Thyroid gland (tissue), 7 donors: Measurements from ENCODE around the genes PROM2 and KCNIP3.

GRCh38 chr2:95274194-95274858, at the start of gene PROM2:
PROM2 (plus strand) TSS chr2:95274449.
- PRO-cap, 2 experiments: peak in 2 of 2 experiments; most common plus-strand start chr2:95274485 (in 2); most common minus-strand start chr2:95274320 (in 1)
- RAMPAGE, long total RNA, 5 experiments: start-site peak on the plus strand in 1 of 5 experiments, at chr2:95274485-95274513 at its widest, 53 reads per replicate

DNA sequence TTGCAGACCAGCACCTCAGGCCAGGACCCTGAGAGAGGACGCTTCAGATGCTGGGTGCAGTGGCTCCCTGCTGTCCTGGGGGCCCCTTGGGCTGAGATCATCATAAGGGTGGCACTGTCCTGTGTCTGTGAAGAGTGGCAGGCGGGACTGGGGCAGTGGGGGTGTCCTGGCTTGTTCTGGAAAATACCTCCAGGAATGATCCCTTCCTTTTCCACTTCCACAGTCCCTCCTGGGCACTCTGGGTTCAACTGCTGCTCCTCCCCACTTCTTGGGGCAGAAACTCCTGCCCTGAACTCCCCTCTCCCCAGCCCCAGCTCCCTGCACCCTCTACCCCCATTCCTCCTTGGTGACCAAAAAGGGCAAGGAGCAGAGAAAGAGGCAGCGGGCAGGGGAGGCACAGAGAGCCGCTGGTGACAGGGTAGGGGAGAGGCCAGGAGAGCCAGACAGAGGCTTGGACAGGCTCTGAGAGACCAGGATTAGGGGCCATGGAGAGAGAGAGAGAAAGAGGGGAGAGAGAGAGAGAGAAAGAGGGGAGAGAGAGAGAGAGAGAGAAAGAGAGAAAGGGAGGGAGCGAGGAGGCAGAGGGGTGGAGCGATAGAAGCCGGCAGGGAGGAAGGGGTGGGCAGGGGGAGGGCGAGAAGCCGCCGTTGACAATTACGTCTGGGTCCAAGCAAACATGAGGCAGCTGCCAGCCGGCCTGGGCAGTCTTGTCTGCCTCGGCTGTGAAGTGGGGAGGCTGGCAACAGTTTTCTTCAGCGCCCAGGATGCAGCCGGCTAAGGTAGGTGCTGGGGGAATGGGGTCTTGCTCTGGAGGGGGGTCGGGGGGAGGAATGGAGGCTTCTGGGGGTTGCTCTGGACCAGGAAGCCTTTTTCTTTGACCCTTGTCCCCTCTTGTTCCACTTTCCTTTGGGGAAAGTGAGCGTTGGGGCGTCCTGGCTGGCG, at the start of gene KCNIP3:
TSS of gene KCNIP3 (plus strand) at position 673 of the 942 bp plus-strand sequence.
- PRO-cap, 2 experiments: peak in 2 of 2 experiments; most common plus-strand start position 704 of the sequence (in 2); most common minus-strand start position 588 of the sequence (in 1)
- RAMPAGE, long total RNA, 5 experiments: start-site peak on the plus strand in 1 of 5 experiments, centred at position 675 of the sequence, 42 reads per replicate

DNA sequence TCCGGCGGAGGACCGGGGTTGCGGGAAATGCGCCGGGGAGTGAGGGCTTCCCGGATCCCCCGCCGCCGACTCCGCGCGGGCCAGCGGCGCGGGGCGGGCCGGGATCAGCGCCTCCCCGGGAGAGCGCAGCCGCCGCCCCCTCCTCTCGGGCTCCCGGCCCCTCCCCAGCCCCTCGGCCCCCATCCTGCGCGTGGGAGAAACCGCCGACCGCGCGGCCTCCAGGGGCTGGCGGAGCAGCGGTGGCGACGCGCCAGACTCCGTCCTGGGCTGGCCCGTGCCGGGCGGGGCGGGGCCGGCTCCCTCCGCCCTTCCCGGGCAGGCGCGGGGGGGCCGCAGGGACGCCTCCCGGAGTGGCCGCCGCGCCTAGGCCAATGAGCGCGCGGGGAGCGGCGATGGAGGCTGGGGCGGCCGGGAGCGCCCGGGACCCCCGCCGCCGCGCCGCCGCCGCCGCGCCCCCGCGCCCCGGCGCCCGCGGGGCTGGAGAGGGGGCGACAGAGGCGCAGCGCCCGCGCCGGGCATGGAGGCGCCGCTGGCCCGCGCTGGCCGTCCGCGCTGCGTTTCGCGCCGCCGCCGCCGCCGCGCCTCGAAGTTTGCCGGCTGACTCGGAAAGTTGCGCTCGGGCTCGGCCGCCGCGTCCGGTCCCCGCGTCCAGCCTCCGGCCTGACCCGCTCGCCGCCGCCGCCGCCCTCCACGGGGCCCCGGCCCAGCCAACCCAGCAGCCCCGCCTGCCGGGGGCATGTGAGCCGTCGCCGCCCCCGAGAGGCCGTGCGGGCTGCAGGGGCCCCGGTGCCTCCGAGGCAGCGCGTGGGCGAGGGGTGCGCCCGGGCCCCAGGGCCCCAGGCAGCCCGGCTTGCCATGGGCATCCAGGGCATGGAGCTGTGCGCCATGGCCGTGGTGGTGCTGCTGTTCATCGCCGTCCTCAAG, 49.3 kb downstream of the KCNIP3 start:
- PRO-cap, 2 experiments: peak in 2 of 2 experiments; most common plus-strand start position 371 of the sequence (in 2); most common minus-strand start position 241 of the sequence (in 1)
- RAMPAGE, long total RNA, 5 experiments: no peak in any of the 5 experiments

DNA sequence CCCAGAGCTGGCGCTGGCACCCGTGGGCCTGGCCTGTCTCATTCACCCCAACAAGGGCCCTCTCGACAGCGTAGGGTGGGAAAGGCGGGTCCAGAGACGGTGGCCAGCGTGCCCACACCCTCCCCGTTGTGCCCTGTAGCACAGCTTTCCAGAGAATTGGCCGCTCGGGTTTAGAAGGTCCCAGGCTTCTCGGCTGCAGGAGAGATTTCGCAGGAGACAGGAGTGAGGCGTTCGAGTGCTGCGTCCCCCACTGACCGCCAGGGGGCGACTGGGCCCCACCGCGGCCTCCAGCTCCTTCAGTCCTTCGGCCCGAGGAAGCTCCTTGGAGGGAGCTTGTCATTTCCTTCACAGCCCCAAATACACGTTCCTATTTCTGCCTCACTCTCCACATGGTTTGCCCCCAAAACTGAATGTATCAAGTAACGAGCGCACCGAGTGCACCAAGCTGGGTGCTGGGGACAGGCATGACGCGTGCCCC, 13.4 kb upstream of the FAHD2A start:
- PRO-cap, 2 experiments: no peak in any of the 2 experiments
- RAMPAGE, long total RNA, 5 experiments: no peak in any of the 5 experiments

DNA sequence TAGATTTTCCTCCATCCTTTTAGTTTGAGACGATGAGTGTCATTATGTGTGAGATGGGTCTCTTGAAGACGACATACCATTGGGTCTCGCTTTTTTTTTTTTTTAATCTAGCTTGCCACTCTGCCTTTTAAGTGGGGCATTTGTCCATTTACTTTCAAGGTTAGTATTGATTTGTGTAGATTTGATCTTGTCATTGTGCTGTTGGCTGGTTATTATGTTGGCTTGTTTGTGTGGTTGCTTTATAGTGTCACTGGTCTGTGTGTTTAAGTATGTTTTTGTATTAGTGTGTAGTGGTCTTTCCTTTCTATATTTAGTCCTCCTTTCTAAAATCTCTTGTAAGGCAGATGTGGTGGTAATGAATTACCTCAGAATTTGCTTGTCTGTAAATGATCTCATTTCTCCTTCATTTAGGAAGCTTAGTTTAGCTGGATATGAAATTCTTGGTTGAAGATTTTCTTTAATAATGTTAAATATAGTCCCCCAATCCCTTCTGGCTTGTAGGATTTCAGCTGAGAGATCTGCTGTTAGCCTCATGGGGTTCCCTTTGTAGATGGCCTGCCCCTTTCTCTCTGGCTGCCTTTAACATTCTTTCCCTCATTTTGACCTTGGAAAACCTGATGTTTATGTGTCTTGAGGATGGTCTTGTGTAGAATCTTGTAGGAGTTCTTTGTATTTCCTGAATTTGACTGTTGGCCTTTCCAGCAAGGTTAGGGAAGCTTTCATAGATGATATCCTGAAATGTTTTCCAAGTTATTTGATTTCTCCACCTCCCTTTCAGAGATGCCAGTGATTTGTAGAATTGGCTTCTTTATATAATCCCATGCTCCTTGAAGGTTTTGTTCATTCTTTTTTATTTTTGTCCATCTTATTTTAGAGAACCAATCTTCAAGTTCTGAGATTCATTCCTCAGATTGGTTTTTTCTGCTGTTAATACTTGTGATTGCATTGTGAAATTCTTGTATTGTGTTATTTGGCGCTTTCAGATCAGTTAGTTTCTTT, 164.2 kb downstream of the ANKRD36C start:
- PRO-cap, 2 experiments: no peak in any of the 2 experiments
- RAMPAGE, long total RNA, 5 experiments: no peak in any of the 5 experiments

- PRO-cap, 2 experiments: peak in 2 of 2 experiments; most common plus-strand start chr2:96010551 (in 1); most common minus-strand start chr2:96010466 (in 2)
- RAMPAGE, long total RNA, 5 experiments: start-site peak on the plus strand in 1 of 5 experiments, at chr2:96010573-96010596 at its widest, 6 reads per replicate
Measured at GRCh38 chr2:96010141-96010757, 18.6 kb upstream of the ANKRD36C start.

DNA sequence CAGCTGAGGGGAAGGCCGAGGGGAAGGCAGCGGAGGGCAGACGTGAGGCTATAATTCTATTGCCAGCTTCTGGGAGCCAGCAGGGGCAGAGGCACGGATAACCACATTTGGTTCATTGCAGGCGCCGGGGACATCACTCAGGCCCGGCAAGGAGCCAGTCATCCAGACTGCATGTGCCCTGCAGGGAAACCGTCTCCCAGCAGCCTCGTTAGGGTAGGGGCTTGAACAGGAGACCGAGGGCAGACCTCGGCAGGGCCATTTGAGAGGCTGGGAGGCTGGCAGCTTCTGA, 24.9 kb downstream of the ADRA2B start:
- PRO-cap, 2 experiments: no peak in any of the 2 experiments
- RAMPAGE, long total RNA, 5 experiments: no peak in any of the 5 experiments

- PRO-cap, 2 experiments: no peak in any of the 2 experiments
- RAMPAGE, long total RNA, 5 experiments: no peak in any of the 5 experiments
Measured at GRCh38 chr2:96108248-96109598, 7.6 kb downstream of the ADRA2B start.

GRCh38 chr2:96131267-96131940, 6.9 kb downstream of the ASTL start:
- PRO-cap, 2 experiments: no peak in any of the 2 experiments
- RAMPAGE, long total RNA, 5 experiments: no peak in any of the 5 experiments

DNA sequence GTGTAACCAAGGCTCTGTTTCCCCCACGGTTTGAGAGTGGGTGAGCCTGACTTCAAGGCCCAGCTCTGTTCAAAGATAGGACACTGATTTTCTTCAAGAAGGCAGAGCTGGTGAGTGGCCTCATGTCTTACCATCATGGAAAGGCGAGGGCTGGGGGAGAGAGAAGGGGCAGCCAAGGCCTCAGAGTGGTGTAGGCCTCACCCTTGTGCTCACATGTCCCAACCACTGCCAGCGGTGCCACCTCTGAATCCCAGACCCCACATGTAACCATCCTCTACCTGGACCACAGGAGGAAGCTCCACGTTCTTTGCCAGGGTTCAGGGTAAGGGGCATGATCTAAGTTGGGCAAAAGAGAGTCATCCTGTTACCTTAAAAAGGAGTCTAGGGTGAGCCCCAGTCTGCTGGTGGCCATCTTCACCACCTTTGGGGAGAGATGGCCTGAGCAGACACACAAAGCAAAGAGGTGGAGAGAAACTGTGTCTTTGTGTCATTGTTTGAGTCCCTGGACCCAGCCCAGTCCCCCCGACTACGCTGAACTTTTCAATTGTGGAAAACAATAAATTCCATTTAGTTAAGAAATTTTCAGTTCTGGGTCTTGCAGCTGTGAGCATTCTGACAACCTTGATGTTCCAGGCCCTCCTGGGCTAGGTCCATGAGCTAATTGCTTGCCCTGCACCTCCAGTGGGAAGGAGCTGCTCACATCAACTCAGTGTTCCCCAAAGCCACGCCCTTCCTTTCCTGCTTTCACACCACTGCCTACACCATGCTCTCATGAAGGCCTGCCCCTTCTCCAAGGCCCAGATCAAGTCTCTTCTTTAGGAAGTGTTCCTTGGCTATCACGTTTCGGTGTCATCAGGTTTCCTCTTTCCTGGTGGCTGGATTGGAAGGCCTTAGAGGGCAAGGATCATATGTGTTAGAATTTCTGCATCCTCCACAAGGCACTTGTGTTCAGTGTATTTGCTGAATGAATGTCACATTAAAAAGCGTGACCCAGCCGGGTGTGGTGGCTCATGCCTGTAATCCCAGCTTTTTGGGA, 19.0 kb downstream of the TMEM127 start:
- PRO-cap, 2 experiments: no peak in any of the 2 experiments
- RAMPAGE, long total RNA, 5 experiments: no peak in any of the 5 experiments

DNA sequence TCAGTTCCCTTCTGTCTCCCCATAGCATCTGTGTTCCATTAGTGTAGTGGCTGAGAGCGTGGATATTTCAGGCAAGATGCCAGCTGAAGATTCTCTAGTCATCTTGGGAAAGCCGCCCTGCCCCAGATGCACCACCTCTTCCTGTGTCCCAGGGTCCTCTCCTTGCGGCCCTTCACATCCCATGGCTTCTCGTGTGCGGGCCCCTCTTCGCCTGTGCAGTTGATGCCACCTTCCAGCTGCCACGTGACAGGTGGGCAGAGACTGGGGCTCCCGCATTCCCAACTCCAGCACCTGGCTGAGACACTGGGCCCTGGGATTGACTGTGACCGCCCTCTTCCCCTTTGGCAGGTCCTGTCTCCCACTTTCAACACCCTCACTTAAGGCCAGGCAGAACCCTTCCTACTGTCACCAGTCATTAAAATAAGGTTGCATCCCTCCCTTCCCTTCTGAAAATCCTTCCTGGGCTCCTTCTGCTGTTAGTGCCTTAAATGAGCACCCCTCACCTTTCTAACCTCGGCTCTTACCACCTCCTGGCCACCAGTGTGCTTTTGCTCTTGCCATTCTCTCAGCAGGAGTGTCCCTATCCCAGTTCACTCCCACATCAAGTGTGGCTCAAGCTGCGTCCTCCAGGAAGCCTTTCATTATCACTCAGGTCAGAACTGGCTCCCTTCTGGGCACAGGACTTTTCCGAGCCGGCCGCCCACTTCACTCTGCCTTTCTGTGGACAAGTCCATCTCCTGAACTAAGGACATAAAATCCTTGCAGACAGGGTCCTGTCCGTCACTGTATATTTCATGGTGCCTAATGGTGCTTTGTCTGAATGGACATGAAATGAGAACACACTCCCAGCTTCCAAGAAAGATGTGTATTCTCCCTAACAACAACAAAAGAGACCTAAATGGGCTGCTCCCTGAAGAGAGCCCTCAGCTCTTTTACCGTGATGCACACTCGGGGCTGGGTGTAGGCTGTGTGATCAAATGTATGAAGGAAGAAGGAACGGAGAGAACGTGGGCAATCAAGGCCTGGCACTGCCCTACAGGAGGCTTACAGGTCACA, 15.7 kb downstream of the TMEM127 start:
- PRO-cap, 2 experiments: no peak in any of the 2 experiments
- RAMPAGE, long total RNA, 5 experiments: no peak in any of the 5 experiments

GRCh38 chr2:96287284-96287590, 18.1 kb downstream of the SNRNP200 start:
- PRO-cap, 2 experiments: no peak in any of the 2 experiments
- RAMPAGE, long total RNA, 5 experiments: no peak in any of the 5 experiments

DNA sequence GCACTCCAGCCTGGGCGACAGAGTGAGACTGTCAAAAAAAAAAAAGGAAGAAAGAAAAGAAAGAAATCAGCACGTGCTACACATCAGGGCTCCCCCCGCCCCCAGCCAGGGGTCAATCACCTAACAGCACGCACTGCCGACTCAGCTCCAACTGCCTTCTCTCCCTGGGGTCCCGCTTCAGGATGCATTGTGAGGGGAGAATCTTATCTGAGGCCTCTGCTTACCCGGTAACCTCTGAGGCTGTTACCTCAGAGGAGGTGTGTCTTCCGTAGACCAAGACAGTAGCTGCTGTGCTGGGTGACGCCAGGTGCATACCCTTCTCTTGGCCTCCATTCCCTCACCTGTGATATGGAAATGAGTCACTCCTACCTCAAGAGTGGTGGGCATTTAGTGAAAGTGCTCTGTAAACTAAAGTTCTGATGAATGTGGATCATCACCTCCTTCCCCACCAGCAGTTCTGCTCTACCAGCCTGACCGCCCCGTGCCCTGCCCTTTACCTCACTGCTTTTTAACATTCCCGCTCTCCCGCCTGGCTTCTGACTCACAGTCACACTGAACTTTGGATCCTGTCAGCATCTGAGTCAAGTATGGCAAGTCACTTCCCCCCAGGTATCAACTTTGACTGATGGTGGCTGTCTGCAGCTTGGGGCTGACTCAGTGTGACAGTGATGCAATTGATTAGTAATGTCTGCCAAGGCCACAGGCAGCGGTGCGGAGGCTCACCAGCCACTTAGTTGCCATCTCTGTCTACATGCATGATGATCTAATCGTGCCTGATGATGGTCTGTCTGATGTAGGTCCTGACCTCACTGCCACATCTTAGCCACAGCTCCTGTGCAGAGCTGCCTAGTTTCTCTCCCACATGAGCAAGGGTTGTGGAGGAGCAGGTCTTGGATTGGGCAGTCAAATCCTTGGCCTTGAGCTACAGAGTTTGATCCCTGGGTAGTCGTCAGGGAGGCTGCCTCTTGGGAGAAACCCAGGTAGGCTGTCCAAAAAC, 20.2 kb downstream of the ARID5A start:
- PRO-cap, 2 experiments: no peak in any of the 2 experiments
- RAMPAGE, long total RNA, 5 experiments: no peak in any of the 5 experiments

- PRO-cap, 2 experiments: no peak in any of the 2 experiments
- RAMPAGE, long total RNA, 5 experiments: no peak in any of the 5 experiments
Measured at GRCh38 chr2:96593856-96594444, 44.2 kb downstream of the KANSL3 start.

- PRO-cap, 2 experiments: no peak in any of the 2 experiments
- RAMPAGE, long total RNA, 5 experiments: no peak in any of the 5 experiments
Measured at GRCh38 chr2:96610654-96611276, 27.3 kb downstream of the KANSL3 start.

GRCh38 chr2:96623474-96624130, 14.5 kb downstream of the KANSL3 start:
- PRO-cap, 2 experiments: no peak in any of the 2 experiments
- RAMPAGE, long total RNA, 5 experiments: no peak in any of the 5 experiments

- PRO-cap, 2 experiments: no peak in any of the 2 experiments
- RAMPAGE, long total RNA, 5 experiments: no peak in any of the 5 experiments
Measured at GRCh38 chr2:96706969-96707259, 33.0 kb downstream of the LMAN2L start.

DNA sequence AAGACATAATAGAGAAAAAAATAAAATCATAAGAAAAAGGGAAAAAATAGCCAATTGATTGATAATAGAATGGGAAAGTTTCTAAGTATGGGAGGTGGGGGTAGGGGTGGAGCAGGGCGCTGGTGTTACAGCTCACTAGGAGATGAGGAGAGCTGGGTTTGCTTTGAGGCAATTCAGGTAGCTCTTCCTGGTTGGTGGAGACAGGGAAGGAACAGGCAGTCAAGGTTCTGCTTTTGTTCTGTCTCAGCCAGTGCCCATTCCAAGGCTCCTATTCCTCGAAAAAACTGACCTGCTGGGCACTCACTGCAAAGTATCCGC, 1.7 kb upstream of the CNNM4 start:
- PRO-cap, 2 experiments: no peak in any of the 2 experiments
- RAMPAGE, long total RNA, 5 experiments: no peak in any of the 5 experiments

DNA sequence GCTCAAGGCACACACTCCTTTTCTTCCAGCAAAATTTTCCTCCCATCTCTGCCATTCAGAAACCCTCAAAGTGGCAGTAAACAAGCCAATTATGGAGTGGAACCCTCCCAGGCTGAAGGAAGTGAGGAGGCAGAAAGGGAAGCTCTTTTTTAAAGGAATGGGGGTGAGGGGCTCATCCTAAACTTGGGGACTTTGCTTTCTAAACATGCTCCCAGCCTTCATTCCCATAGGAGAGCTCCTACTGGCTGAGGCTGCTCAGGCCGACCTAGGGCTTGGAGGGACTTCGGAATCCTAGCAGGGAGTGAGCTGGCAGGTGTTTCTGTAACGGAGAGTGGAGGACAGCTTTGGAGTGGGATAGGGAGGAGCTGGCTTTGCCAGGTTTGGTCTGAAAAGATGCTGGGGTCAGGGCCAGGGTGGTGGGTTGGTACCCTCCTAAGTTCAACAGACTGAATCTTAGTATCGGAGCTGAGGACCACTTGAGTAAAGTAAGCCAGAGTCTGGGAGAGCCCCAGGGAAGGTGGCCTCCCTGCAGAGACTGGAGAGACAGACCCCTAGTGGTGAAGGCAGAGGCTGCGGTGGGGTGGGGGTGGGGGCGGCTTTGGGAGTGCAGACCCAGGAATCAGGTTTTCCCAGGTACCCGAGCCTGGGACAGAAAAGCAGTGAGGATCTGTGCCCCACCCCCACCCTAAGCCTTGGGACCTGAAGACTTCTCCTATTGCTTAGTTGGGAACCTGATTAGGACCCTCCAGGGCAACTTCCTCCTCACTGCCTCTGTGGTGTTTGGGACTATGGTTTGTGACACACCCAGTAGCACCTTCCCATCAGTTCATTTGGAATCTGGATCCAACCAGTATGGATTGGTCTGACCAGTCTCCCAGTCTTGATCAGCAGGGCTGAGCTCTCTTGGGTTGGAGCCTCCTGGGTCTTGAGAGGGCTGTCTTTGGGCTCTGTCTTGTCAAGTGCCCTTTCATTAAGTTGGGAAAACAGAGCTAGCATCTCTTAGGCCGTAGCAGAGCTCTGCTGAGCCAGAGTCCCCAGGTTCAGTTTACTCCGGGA, 2.9 kb downstream of the CNNM4 start:
- PRO-cap, 2 experiments: peak in 1 of 2 experiments; most common plus-strand start position 488 of the sequence (in 1); most common minus-strand start position 303 of the sequence (in 1)
- RAMPAGE, long total RNA, 5 experiments: no peak in any of the 5 experiments

GRCh38 chr2:96897843-96898420, 28.1 kb upstream of the SEMA4C start:
- PRO-cap, 2 experiments: no peak in any of the 2 experiments
- RAMPAGE, long total RNA, 5 experiments: no peak in any of the 5 experiments